Mononuclear cell (primary cell): ENCODE measurements around a stretch of chr11.

- RRBS: no CpG with 5 or more reads among the region's 13 CpGs
These were observed 90.3 kb downstream of the ETS1 start for GRCh38 chr11:128496607-128497886.

DNA sequence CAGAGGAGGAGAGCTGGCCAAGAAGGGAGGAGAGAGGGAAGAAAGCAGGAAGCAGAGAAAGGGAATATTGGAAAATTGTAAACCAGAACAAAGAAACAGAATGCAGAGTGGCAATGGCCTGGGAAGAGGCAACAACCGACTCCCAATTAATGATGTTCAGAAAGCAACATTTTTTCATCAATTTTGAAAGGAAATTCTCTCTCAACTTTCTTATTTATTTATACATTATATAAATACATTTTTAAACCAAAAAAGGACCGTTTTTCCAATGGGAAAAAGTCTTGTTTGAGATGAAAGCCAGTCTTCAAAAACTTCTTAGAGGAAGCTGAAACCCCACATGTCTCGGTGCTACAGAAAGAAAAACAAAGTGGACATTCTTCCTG, 87.2 kb downstream of the ETS1 start:
- RRBS: no CpG with 5 or more reads among the region's 3 CpGs

GRCh38 chr11:128505316-128506174, 81.8 kb downstream of the ETS1 start:
- RRBS: no CpG with 5 or more reads among the region's 14 CpGs

- RRBS: 27% methylated on average over 20 of the region's 37 CpGs
These were observed 38.0 kb downstream of the ETS1 start for GRCh38 chr11:128549239-128549821.

DNA sequence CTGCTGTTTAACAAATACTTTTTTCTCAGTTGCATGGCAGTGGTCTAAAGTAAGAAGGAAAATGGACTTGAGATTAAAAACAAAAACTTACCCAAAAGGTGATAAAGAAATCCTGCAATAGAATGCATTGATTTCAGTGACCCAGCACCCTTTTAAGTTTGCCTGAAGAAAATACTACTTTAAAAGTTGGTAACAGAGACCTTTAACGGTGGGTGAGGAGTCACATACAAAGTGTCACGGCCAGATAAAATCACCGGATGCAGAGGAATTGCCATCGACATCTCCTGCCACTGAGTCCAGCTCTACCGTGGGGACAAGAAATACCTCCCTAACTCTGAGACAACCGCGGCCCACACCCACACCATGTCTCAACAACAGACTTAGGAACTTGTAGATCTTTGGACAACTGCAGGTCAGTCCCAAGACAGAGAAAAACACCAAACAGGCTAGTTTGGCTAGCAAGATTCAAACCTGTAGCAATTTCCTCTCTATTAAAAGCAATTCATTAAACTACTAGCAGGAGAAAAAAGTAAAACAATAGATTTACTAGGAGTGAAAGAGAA, 728 bp downstream of the ETS1 start:
- RRBS: no CpG with 5 or more reads among the region's 7 CpGs

DNA sequence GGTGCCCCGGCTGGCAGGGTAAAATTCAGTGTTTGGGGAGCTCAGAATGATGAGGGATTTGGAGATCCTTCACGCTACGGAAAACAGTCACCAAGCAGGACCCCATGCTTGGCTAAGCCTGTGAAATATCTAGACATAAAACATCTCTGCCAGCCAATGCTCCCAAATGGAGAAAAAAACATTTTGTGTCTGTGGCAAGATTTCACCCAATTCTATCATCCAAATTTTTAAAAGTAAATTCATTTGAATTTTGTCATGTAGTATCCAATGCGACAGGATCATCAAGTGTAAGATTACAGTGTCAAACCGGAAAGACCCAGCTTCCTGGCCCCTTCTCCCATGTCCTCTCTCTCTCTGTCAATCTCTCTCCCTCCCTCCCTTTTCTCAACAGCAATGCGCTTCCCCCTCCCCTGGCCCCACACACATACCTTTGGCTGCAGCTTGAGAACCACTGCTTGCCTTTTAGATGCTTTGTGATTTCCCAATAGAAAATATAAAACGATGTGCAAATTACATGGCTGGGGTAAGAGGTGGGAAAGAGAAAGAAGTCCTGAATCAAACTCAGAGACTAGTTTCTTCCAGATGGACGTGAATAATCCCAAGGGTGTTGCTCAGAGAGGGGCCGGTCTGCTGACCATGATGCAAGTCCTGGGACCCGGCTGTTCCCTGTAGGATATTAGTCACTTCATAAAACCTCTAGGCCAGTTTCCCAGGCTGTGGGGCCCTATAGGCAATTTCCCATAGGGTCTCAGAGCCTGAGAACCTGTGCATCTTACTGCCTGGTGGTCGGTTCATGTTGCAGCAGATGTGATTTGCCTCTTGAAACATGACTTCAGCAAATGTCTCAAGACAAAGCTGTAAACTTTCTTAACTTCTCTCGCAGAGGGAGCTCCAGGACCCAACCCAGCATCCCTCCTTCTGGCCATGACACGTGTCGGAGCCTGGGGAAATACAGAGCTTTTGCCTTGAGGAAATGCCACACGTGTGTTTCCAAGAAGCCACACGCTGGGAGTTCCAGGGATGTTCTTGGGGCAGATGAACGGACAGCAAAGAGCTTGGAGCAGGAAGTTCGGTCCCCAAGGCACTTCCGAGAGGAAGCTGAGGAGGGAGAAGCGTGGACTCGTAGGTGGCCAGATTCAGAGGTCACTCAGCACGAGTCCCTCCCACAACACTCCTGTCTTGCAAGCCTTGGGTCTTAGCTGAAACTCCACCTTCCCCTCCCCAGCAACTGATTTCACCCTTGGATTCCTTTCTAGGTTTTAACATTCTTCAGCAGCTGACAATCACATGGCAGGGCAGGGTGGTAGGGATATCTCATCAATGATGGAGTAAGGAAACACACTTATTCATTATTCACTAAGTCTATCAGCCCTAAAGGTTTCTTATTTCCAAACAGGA, 34.4 kb upstream of the ETS1 start:
- RRBS: no CpG with 5 or more reads among the region's 22 CpGs

GRCh38 chr11:128677905-128678485, 15.9 kb upstream of the FLI1 start:
- RRBS: no CpG with 5 or more reads among the region's 2 CpGs

DNA sequence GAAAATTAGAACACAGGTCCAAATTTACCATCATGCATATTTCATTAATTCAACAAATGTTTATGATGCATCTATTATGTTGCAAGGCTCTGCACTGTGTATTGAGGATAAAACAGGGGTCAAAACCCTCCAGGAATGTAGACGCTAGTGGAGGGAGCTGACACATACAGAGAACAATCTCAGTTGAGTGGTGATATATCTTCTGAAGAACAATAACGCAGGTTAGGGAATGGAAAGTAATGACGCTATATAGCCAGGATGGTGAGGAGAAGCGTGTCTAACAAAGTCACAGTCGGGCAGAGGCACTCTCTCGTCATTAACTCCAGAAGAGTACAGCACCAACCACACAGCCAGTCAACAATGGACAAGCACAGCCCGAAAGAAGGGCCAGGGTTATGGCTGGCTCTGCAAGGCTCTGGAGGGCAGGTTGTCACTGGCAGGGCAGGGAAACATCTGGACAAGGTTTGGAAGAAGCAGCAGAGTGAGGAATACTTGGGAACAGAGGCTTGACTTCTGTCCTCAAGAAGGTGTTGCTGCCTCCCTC, 3.9 kb downstream of the FLI1 start:
- RRBS: no CpG with 5 or more reads among the region's 7 CpGs

DNA sequence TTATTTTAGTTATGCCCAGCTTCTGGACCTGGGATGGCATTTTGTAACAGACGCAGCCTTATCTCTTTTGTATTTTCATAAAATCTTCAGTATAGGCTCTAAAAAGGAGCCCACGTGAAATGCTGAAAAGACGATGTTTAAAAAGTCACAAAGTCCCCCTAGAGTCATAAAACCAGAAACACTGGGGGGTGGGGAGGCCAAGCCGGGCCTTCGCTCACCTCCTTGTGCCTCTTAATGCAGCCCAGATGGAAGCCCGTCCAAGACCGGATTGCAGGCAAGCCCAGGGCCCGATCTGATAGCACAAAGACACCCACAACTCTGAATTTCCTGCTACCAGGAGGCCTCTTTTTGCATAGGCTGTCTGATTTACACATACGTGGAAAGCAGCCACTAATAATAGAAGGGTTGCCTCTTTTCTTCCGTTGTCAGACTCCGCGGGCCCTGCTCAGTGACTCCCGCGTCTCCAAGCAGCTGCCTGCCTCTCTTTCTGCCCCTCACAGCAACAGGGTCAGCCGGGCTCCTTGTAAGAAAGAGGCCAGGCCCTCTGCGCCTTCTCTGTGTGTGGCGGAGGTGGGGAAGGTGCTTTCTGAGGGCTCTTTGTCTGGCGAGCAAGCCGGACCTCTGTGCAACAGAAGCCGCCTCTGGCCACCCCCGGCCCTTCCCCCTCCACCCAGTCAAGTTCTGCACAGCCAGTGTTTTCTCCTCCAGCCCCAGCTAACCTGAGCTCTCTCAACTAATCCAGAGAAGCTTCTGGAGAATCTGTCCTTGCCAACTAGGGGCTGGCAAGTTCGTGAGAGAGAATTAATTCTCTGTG, 26.6 kb downstream of the FLI1 start:
- RRBS: 21% methylated on average over 8 of the region's 22 CpGs

GRCh38 chr11:128969201-128970037, 26.7 kb upstream of the TP53AIP1 start:
- RRBS: 96% methylated on average over 7 of the region's 22 CpGs

DNA sequence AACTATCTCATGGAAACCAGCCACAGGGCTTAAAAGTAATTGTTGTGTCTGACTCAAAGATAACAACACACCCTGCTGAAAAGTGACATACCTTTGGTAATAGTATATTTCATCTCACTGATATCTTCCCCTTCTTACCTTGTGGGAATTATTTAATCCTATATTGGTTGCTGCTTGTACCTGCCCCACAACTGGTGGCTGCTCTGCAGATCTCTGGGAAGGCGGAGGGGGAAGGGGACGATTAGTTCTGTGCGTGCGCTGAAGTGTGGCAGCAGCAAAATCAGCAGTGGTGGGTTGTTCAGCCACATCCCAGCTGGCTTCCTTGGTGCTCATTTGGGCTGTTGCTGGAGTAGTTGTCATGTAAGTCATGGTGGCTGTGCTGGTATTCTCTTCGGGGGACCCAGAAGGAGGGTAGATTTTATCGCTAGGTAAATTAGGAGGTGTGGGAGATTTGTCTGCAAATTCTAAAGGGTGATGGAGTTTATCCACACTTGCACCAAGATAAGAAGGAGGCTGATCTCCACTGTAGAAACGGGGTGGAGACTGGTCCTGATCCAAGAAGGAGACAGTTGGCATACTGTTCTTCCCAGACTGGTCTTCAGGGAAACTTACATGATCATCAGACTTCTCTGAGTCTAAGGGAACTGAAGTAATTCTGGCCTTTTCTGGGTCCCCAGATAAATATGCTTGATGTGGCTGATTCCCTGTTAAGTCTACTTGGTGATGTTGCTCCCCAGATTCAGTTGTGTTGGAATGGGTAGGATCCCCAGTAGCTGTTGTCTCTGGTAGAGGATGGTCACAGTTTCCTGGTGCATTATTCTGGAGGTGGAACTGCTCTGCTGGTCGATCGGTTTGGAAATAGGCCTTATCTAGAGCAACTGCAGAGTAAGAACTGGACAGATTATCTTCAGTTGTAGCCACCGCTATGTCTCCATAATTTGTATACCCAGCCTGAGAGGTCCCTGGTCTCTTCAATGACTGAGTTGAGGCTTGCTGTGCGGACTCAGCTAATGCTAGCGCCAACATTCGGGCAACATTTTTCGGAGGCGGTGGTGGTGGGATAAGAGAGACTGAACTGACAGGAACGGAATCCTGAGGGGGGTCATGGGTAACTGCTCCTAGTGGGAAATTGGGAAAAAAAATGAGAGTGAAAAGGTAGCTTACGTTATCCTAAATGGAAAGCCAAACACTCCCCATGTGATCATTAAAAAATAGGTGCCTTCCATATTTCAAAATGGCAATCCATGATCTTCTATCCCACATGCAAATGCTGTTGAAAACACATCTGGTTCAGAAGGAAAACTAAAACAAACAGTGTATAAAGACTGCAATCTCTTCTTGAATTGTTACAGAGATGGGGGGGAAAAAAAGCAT, 30.1 kb upstream of the TP53AIP1 start:
- RRBS: no CpG with 5 or more reads among the region's 17 CpGs

DNA sequence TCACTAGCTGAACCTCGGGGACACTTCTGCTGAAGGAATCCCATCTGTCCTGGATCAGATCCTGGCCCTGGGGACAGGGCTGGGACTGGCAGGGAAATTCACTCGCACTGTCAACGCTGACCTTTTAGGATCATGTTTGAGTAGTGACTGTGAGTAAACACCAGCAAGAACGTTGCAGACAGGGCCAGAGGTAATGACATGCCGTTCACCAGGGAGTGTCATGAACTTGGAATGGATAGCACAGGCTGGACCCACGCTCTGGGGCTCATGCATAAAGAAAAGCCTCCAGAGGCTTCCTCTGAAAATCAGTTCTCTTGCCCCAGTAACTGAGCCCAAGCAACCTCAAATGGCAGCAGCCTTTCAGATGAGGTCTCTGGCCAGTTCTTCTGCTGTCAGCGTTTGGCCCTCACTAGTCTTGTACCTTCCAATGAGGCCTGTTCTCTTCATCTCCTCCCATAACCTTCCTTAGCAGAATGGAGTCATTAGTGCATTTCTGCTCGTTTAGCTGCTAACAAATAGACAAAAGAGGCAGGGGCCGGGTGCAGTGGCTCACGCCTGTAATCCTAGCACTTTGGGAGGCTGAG, 51.0 kb upstream of the BARX2 start:
- RRBS: no CpG with 5 or more reads among the region's 10 CpGs

DNA sequence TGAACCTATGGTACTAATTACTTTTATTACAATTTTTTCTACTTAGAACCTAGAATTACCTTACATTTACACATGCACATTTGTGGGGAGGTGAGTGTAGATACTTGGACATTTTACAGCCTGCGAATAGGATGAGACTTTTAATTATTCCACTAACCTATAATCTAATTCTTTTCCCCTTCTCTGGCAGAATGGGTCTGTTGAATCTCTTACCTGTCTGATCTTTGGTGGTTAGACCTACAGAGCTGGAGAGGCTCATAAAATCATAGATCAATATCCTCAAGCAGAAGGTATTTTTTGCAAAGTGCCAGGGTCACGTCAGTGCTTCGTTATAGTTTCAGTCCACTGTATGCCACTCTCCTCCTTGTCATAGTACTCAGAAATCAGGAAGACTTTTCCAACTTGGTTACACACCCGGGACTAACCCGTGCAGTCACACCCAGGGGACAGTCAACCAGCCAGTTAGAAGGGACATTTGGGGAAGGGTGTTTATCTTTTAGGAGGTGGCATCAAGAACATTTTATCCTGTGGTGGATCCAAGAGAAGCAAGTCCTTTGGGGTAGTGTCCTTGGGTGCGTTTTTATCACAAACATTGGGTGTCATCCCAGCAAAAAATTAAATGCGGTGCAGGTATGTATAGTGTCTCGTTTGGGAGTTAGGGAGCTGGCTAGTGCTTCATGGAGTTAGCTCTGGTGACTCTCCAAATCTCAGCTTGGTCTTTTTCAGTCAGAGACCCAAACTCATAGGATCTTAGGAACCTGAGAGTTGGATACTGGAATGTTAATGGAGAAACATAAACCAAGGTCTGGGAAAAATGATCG, 4.3 kb downstream of the BARX2 start:
- RRBS: no CpG with 5 or more reads among the region's 9 CpGs

- RRBS: no CpG with 5 or more reads among the region's 10 CpGs
These were observed 172.3 kb upstream of the TMEM45B start for GRCh38 chr11:129643032-129643991.

DNA sequence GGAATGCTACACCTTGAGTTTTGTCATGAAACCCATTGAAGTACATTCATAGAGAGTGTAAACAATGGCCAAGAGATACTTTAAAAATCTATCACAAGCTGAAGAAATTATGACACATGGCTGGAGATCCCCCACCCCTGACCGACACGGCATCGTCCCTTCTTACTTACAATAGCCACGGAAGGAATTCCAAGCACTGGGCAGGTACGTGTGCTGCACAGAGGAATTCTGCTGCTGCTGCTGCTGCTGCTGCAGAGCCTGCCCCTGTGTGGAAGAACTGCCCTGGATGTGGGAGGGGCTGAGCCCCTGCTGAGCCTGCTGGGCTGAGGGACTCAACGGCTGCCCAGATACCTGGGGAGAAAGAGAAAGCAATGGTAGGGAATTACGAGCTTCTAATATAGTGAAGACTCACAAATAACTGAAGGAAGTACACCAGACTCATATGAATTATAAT, 15.0 kb upstream of the NFRKB start:
- RRBS: no CpG with 5 or more reads among the region's 7 CpGs

DNA sequence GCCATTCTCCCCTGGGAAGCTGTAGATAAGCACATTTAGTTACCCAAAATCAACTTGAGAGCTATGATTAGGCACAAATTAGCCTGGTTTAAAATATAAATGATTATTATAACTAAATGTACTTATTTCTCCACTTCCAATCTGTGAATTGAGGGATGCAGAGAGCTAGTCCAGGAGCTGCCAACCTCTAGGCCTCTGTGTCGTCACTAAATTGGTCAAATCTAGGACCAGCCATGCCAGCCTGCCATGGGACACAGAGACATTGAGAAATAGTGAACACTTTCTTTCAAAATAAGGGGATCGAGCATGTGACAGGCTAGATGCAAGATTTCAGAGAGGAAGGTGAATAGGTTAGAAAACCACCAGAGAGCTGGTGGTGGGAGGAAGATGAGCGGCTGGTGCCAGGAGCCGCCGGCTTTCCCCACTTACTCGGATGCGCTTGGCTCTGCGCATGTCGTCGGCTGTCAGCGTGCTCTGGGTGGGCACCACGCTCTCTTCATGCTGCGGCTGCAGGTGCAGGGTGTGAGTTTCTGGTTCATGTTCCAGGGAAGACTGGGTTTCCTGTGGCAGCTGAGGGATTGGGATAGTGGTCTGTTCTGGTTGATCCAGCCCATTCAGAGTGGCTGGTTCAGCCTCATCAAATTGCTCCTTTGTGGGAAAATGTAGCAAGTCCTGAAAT, 35.3 kb upstream of the NFRKB start:
- RRBS: no CpG with 5 or more reads among the region's 13 CpGs

- RRBS: no CpG with 5 or more reads among the region's 16 CpGs
These were observed 36.7 kb upstream of the NFRKB start for GRCh38 chr11:129931976-129932516.

DNA sequence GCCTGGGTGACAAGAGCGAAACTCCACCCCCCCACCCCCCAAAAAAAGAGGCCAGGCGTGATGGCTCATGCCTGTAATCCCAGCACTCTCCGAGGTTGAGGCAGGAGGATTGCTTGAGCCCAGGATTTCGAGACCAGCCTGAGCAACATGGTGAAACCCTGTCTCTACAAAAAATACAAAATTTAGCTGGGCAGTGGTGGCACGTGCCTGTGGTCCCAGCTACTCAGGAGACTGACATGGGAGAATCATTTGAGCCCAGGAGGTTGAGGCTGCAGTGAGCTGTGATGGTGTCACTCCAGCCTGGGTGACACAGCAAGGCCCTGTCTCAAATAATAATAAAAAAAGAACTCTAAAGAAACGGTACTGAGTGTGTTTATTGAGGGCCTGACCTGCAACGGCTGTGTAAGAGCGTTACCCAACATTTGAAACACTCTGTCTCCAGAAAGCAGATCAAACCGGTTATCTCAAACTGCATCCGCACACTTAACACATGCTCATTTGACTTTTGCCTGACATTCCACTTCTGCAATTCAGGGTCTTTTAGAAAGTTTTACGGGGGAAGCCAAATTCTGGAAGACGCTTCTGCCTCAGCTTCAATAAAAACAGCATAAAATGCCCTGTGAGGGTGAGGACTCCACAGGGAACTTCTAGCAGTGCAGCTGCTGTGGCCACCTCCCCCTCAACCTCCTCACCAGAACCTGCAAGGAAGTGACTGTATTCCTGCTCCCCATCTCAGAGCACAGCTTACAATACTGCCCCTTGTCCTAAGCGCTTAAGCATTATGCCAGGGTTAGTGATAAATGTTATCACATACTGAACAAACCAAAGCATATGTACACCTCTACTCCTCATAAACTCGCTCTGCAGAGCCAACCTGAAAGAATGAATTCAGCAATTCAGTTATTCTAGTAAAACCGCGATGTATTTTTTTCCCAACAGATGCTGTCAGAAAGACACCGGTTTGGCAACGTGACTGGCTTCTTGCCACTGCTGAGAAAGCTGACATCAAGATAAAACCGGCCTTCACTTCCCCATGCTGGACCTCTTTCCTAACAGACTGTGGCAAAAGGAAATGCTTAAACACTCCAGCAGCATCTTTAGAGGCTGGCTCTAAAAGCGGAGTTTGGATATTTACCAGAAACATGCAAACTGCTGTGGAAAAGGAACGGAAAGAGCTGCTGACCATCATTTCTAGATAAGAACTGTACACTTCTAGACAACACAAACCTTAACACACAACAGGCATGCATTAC, 52.3 kb downstream of the PRDM10 start:
- RRBS: no CpG with 5 or more reads among the region's 21 CpGs